Psoas muscle (tissue), 2 donors: ENCODE results near the gene HSD17B13.

GRCh38 chr4:84736942-84737583 is 154.1 kb downstream of the CDS1 start:
- PRO-cap, 2 experiments: no peak in any of the 2 experiments

DNA sequence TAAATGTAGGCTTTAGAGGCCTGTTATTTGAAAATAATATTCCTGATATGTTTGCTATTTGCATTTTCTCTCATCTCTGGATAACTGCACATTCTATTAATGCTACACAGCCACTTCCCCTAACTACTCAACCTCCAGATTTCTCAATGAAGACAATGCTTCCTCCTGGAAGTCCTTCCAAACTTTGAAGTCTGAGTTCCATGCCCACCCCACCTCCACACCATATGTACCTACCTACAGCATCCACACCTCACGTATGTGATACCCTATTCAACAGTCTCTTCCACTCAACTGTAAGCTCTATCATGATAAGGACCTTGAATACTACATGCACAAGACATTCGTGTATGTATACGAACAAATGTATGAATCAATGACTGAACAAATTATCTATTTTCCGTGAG is 6.4 kb downstream of the WDFY3 start:
- PRO-cap, 2 experiments: no peak in any of the 2 experiments

GRCh38 chr4:85577103-85578080 is 102.4 kb downstream of the ARHGAP24 start:
- PRO-cap, 2 experiments: no peak in any of the 2 experiments

DNA sequence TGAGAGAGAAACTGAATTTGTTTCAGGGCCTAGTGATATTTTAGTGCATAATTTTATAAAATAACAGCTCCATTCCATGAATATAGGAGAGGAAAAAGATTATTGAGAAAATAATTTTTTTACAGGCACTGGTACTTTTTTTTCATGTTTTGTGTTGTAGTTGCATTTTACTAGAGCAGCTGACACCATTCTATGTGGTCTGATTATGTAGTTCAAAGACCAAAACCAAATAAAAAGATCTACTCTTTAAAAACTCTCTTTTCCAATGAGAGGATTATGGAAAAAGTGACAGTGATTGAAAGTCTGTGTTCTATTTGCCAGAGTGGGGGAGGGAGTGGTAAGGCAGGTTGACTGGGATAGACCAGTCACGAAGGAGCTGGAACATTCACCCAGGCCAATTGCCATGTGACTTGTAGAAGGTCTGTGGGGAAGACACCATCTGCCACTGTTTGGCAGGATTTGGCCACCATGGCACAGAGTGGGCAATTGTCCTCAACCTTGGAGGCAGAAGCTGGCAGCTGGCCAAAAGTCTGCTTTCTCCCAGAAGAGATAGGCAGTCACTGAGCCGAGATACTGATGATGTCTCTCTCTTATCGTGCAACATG is 266.8 kb downstream of the ARHGAP24 start:
- PRO-cap, 2 experiments: no peak in any of the 2 experiments

GRCh38 chr4:85762245-85762543 is 287.2 kb downstream of the ARHGAP24 start:
- PRO-cap, 2 experiments: no peak in any of the 2 experiments

- PRO-cap, 2 experiments: no peak in any of the 2 experiments
These were observed 303.5 kb downstream of the ARHGAP24 start for GRCh38 chr4:85778150-85779213.

GRCh38 chr4:86452304-86452869 is 92.5 kb upstream of the MAPK10 start:
- PRO-cap, 2 experiments: no peak in any of the 2 experiments

DNA sequence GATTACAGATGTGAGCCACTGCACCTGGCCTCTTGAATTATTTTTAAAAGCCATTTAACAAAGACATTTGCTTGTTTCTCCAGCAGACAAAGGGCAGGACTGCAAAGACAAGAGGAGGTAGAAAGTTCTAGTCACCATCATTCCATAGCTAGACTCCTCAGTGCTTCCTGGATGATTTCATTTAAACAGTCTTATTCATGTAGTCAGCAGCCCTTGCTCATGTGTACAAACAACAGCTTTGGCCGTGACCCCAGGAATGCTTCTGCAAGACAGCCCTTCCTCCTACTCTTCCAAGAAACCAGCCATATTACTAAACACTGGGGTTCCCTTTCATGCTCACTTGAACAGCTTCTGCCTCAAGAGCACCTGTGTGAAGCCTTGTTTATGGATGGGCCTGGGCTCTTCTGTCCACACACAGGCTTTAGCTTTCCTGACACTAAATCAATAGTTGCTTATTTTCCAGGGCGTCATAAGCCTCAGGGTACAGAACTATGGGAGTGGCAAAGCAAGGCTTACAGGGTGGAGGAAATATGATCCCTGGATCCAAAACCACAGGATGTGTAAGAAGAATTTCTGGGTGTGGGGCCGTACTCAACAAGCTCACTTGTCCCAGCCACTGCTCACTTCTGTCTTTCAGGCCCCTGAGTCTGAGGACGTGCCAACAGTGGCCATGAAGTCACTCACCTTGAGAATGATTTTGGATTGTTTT is 17.9 kb downstream of the SLC10A6 start:
- PRO-cap, 2 experiments: no peak in any of the 2 experiments

DNA sequence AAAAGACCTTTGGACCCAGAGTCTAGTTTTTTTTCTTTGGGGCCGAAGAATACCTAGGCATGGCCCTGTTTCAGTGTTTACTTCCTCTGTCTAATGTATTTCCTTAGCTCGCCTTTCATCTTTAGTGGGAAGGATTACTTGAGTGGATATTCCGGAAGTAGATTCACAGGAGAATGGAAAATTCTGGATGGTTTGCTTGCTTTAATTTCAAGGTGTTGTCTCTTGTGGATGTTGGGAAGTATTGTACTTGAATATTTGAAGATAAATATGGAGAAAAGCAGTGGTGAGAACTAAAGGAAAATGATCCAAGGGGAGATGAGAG is 1.7 kb downstream of the AFF1 start:
- PRO-cap, 2 experiments: no peak in any of the 2 experiments

- PRO-cap, 2 experiments: no peak in any of the 2 experiments
These were observed 117.3 kb downstream of the AFF1 start for GRCh38 chr4:87052042-87052666.

GRCh38 chr4:87096784-87097531 is 123.5 kb downstream of the KLHL8 start:
- PRO-cap, 2 experiments: no peak in any of the 2 experiments

DNA sequence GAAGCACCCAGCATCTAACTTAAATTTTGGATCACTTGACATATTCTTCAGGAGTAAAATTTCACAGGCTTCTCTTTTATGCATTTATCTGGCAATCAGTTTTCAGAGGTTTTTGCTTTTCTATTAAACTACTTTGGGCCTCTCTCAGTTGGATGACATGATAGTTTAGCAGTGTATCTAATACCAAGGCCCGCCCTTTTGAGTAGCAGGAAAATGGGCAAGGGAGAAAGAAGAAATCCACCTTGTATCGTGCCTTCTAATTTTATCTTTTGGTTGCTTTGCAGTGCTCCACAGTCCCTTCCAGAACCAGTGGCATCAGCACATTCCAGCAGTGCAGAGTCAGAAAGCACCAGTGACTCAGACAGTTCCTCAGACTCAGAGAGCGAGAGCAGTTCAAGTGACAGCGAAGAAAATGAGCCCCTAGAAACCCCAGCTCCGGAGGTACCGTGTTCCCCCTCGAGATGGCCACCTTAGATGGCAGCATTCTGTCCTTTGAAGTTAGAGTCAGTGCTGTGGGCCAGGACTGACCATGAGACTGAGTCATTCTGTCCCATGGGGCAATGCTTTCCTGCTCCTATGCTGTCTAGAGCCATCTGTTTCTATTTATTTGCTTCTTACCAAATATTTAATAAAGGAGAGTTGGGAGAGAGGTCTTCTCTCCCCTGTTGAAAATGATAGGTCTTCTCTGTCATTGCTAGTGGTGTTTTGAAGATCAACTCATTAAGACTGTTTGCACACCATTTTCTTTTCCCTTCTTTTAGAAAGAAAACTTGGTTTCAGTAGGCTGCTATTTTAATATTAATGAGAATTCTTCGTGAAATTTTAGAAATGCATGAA is 112.3 kb downstream of the KLHL8 start:
- PRO-cap, 2 experiments: peak in 1 of 2 experiments; most common plus-strand start position 391 of the sequence (in 1); most common minus-strand start position 476 of the sequence (in 1)

DNA sequence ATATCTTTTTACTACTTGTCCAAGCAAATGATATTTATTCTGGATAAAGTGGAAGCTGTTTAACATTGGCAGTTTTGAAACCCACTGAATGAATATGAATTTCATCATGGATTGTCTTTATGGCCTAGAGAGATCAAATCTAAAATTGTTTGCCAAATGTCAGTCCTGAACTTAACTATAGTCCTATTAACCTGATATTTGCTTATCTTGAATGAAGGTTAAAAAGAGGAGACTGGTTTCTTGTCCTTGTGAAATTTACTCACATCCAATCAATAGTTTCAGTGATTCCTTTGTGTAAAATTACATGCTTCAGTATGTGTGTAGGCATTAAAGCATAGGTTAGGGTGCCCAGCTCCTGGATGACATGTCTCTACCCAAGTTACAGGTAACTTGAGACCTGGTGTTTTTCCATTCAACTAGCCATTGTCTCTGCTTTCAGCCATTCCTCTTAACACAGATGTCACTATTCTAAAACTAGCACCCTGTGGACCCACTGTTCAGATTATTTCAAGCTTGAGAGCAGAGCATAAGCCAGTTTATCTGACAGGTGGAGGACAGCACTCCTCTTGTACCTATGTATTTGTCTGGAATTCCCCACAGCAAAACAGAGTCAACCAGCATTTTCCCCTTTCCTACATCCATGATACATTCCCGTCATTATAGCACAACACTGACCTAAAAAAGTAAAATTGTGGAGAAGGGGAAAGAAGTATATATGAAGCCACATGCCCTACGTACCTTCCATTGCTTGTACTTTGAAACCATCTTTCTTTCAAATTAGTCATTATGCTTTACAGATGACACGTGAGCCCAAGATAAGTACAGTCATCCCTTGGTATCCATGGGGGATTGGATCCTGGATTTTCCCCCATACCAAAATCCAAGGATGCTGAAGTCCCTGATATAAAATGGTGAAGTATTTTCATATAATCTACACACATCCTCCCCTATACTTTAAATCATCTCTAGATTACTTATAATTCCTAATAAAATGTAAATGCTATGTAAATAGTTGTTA is 73.5 kb downstream of the KLHL8 start:
- PRO-cap, 2 experiments: no peak in any of the 2 experiments

DNA sequence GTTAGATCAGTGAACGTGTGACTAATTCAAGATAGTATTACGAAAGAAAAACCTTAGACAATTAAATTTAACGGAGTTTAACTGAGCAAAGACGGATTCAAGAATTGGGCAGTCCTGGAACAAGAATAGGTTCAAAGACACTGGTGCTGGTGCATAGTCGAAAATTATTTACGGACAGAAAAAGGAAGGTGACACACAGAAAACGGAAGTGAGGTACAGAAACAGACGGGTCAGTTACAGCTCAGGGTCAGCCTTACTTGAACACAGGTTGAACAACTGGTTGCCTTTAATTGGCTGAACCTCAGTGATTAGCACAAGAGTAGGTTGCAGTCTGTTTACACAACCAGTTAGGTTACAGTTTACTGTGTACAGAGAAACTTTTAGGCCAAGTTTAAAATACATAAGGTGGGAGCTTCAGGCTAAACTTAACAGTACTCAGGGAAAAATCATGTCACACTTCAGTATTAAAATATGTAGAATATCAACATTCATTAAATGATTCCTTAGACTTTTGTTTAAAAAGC is 31.4 kb downstream of the KLHL8 start:
- PRO-cap, 2 experiments: no peak in any of the 2 experiments

GRCh38 chr4:87322515-87323292 is at the start of gene HSD17B13:
HSD17B13 (minus strand) TSS chr4:87322882.
- PRO-cap, 2 experiments: no peak in any of the 2 experiments

DNA sequence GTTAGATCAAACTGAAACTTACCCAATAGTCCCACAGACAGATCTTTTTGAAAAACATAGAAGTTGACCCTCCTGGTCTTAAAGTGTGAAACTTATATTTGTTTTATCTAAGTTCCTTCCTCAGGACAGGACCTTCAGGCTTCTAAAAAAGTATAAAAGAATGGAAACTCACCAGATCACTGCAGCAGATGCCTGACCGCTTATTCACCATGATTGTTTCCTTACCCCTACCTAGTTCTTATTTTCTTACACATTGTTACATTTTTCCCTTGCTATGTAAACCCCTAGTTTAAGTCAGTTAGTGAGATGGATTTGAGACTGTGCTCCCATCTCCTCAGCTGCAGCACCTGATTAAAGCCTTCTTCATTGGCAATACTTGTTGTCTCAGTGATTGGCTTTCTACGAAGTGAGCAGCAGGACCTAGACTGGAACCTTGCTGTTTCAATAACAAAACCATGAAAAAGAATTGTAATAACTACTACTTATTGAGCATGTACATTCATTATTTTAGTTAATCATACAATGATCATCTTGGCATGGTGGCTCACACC is 4.7 kb downstream of the SPARCL1 start:
- PRO-cap, 2 experiments: no peak in any of the 2 experiments

- PRO-cap, 2 experiments: peak in 1 of 2 experiments; most common plus-strand start chr4:87525789 (in 1)
These were observed 3.8 kb downstream of the SPARCL1 start for GRCh38 chr4:87525194-87526000.

- PRO-cap, 2 experiments: peak in 1 of 2 experiments; most common plus-strand start chr4:87530056 (in 1); most common minus-strand start chr4:87529881 (in 1)
These were observed 648 bp upstream of the SPARCL1 start for GRCh38 chr4:87529799-87530249.

DNA sequence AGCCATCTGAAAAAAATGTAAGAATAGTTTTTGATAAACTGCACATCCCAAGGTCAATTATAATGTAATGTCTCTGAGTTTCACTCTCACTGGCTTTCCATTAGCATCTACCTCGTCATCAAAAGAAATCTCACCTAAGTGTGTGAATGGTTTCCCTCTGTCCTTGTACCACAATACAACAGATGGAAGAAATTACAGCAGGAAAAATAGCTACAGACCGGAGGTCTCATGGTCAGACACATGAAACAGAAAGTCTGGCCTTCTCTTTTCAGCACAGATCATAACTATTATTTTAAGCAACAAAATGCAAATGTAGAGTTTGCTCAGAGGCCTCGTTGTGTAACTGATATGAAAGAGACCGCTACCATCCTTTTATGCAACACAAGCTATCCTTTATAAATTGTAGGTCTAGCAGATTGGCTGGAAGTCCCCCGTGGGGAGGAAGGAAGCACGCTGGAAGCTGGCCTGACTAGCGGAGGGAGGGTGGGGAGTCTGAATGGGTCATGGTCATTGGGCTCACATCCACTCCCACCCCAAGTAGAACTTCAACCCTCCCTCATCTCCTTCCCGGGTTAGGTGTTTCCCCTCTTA is 27.6 kb downstream of the DMP1 start:
- PRO-cap, 2 experiments: no peak in any of the 2 experiments

- PRO-cap, 2 experiments: no peak in any of the 2 experiments
These were observed 32.6 kb downstream of the MEPE start for GRCh38 chr4:87865168-87865874.